ENCODE measurements around a stretch of chr6.

GRCh38 chr6:13327694-13328022 lies 679 bp downstream of the TBC1D7 start:
- RRBS, result no CpG with 5 or more reads among the region's 8 CpGs

DNA sequence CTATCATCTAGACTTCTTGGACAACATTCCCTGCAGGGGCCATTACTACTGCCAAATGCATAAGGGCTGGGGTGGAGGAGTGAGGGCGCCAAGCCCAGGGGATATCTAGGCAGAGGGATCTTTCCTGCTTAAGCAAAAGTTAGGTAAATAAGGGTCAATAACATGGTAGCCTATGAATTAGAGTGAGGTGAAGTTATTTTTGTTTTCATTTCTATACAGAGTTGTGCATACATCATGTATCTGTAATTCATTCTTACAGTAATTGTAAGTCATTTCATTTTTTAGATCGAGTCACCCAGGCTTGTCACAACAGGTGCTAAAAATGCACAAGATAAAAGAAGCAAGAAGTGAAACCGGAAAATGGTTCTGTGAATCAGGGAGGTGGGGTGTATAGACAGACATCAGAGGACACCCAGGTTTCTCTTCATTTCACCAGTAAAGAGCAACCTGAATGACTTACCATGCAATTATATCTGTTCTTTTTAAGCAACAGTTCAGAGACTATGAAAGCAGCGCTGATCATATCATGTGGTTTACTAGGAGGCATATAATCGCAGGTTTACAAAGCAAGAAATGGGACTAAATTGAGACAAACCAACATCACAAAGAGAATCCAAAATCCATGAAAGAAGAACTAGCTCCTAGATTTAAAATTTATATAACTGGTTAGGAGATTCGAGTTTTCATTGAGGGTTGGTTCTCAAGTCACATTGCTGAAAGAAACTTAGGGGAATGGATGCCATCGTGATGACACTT lies 27.7 kb upstream of the TBC1D7 start:
- RRBS, result no CpG with 5 or more reads among the region's 7 CpGs

- RRBS, result no CpG with 5 or more reads among the region's 11 CpGs
Observed at GRCh38 chr6:13483154-13483805, 4.1 kb downstream of the GFOD1 start.

- RRBS, result no CpG with 5 or more reads among the region's 7 CpGs
Observed at GRCh38 chr6:13688418-13689024, 23.1 kb downstream of the RANBP9 start.

- RRBS, result no CpG with 5 or more reads among the region's 4 CpGs
Observed at GRCh38 chr6:13690393-13690916, 21.2 kb downstream of the RANBP9 start.

DNA sequence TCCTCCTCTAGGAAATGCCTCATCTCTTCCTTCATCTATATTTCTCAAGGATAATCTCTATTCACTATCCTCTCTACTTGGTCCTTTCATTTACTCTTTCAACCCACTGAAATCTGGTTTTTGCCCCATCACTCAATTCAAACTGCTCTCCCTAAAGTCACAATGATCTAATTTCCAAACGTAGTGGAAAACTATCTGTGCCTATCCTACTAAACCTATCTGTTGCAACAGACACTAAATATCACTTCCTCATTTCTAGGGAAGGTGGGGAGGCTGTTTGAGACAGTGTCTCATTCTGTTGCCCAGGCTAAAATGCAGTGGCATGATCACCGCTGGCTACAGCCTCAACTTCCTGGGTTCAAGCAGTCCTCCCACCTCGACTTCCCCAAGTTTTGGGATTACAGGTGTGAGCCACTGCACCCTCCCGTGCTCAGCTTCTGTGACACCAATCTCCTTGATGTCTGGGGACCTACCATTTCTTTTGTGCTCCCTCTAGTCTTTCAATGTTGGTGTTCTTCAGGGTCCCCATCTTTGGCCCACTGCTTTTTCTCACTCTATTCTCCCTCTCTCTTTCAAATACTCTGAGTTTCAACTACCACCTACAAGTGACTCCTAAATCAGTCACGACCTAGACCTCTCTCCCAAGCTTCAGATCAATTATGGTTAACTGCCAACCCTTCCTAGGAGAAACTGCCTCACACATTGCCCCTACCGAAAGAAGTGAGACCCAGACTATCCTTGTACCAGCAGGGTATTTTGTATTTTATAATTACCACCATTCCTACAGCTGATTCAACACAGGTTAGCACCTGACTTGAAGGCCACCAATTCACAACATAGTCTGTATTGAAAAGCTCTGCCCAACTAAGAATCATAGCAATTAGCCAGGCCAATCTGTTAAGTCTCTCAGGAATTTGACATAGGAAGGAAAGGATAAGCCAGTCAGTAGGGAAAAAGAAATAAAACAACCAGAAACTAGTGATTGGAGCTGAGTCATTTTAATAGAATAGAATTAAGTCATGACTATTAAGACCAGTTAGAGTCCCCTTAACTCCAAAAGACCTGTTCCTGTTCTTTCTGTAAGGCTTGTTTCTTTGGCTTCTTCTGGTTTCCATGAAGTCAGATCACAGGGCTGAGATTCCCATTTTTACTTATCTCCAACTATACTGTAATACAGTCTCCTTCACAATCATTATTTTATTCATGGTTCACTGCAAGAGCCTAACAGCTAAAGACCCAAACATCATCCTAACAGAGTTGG lies 8.5 kb downstream of the RANBP9 start:
- RRBS, result no CpG with 5 or more reads among the region's 6 CpGs

DNA sequence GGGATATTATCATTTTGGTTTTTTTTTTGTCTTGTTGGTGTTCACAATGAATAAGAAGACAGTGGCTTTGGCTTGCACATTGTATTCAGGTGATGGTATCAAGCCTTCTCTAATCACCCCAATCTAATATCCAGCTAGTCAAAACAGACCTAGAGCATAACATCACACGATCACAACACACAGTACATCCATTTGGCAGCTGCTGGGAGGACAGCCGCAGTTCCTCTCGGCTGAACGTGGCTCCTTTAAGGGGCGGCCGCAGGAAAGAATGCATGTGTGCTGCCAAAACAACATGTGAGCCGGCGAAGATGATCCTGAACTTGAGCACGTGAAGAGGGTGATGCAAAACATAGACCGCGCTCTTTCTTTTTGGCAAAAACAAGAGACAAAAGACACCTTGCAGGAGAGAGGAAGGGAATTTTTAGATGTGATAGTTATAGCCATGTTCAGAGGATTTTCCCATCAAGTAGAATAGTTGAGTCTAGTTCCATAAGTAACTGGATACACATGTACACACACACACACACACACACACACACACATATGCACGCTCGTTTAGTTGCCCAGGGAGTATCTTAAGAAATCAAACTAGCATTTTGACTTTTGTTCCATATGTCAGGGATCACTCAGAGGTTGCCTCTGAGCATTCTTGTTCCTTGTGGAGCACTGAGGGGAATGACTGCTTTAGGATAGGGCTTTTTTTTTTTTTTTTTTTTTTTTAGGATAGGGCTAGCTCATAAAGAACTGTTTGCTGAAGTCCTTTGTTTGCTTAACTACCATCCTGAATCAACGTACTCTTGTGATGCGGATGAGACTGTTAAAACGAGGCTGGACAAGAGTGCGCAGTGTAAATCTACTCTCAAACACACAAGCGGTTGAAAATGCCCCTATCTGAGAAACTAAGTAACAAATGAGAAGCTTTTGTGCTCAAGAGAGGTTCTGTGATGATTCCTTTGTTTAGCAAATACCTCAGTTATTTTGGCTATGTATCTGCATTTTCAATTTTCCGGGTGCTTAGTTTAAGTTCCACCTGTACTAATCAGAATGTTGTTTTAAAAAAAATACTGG lies 21.7 kb upstream of the RANBP9 start:
- RRBS, result no CpG with 5 or more reads among the region's 19 CpGs

DNA sequence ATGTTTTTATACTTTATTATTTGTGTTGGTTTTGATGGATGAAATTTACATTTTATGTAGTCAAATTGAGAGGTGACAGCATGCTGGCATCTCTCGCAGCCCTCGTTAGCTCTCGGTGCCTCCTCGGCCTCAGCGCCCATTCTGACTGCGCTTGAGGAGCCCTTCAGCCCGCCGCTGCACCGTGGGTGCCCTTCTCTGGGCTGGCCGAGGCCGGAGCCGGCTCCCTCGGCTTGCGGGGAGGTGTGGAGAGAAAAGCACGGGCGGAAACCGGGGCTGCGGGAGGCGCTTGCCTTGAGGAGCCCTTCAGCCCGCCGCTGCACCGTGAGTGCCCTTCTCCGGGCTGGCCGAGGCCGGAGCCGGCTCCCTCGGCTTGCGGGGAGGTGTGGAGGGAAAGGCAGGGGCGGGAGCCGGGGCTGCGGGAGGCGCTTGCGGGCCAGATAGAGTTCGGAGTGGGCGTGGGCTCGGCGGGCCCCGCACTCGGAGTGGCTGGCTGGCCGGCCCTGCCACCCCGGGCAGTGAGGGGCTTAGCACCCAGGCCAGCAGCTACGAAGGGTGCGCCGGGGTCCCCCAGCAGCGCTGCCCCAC lies 45.5 kb upstream of the MCUR1 start:
- RRBS, result 7% methylated on average over 16 of the region's 45 CpGs

GRCh38 chr6:14299023-14299455 lies 181.5 kb downstream of the CD83 start:
- RRBS, result no CpG with 5 or more reads among the region's 9 CpGs

GRCh38 chr6:14876649-14877768 lies 368.9 kb upstream of the JARID2 start:
- RRBS, result no CpG with 5 or more reads among the region's 11 CpGs

DNA sequence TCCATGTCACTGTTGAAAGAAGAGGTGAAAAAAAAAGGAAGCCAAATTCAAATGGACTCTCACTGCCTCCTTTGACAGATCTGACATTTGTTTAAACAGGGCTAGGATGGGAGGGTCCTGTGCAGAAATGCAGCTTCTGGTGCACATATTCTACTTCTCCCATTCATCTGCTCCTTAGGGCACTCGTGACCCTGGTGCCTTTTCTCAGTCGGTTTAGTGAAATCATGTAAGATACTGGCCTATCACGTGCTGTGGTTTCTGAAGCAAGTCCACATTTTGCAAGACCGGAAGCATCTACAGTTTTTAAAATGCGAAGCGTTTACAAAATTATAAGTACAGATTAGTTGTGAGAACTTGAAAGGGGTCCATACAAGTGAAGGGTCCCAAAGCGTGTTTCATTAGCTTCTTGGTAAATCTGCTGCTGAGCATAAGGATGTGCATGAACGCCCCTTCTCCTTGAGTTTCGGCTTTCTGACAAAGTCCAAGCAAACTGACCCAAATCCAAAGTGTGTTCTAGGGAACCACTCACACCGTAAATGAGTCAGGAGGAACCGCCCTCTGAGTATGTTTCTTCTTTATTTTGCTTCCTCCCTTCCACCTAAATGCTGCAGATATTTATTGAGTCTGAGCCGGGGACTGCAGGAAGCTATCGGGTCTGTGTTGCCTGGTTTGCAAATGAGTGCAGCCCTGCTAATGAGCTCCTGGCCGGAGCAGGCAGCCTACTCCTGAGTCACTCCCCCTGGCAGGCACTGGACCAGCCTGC lies 323.8 kb upstream of the JARID2 start:
- RRBS, result 27% methylated on average over 3 of the region's 14 CpGs

- RRBS, result no CpG with 5 or more reads among the region's 9 CpGs
Observed at GRCh38 chr6:14986152-14986423, 259.8 kb upstream of the JARID2 start.

- RRBS, result no CpG with 5 or more reads among the region's 20 CpGs
Observed at GRCh38 chr6:15244188-15244621, 1.7 kb upstream of the JARID2 start.

- RRBS, result no CpG with 5 or more reads among the region's 11 CpGs
Observed at GRCh38 chr6:15246340-15246950, 576 bp downstream of the JARID2 start.

DNA sequence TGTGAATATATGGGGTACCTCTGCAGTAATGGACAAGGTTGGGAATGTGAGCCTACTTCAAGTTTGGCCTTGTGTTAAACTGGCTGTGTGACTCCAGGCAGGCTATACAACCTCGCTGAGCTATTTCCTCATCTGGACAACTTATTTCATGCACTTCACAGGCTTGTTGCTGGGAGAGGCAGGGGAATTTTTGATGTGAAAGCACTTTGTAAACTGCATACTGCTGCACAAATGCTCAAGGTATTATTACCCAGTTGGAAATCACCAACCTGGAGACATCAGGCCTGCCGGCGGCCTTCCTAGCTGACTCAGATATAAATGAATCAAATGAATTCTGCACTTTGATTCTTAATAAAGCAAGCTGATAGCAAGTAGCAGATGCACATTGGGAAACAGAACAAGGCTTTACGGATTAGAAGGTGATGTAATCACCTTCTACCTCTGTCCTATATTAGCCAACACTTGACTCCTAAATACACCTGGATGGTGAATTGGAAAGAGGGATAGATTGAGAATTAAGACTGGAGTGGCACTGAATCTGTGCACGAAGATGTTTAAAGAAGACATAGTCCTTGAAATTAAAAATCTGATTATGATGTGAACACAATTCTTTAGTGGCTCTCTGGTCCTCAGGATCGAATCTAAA lies 10.1 kb downstream of the JARID2 start:
- RRBS, result no CpG with 5 or more reads among the region's 6 CpGs

DNA sequence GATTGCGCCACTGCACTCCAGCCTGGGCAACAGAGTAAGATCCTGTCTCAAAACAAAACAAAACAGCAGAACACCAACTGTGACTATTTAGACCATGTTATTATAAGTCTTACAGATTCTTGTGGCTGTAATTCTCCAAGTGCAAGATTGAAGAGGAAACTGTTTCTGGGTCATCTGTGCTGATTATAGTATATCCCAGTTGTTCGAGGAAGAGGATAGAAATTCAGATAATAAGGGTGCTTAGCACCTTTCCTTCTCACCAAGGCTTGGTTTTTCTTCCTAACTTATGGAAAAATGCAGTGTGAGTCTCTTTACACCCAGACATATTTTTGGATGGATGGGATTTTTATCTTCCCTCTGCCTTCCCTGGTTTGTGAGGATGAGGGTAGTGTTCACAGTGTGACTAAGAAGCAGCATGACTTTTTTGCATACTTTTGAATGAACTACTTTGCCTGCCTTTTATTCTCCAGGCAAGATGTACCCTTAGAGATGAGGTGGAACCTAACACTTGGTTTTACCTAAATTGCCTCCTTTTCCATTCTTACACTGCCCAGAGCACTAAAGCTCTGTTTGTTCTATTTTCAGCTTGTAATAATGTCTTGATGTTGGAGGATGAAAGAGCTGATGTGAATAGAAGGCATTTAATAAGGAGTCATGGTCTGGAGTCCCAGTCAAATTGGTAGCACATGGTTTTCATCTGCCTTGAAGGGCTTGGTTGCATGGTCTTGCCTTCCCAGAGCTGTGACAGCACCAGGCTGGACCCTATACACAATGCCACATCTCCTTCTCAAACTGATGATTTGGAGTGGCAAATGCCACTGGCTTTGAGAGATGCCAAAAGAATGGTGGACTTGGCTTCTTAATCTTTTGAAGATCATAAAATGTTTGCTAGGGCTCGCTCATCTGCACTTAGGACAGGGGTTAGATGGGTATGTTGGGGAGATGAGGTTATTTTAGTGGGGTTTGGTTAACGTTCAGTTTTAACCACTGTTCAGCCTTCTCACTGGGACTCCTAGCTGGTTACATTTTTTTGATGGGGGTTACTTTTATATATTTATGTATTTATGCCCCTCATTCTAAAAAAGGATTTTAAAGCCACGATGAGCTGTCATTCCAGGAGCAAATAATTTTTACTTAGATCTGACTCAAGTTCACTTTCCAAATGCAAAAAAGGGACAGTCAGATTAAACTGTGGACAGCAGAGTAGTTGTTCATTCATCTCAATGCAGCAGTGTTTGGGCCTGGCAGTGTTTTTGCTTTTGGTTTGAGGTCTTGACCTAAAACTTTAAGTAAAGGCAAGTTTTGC lies 13.3 kb downstream of the JARID2 start:
- RRBS, result no CpG with 5 or more reads among the region's 5 CpGs

GRCh38 chr6:15308397-15309289 lies 62.8 kb downstream of the JARID2 start:
- RRBS, result no CpG with 5 or more reads among the region's 5 CpGs

- RRBS, result no CpG with 5 or more reads among the region's 4 CpGs
Observed at GRCh38 chr6:15309483-15310139, 63.7 kb downstream of the JARID2 start.

- RRBS, result no CpG with 5 or more reads among the region's 14 CpGs
Observed at GRCh38 chr6:15365268-15365729, 119.4 kb downstream of the JARID2 start.